Skeletal muscle tissue (tissue), 7 donors: ENCODE results near the gene HPCAL1.

DNA sequence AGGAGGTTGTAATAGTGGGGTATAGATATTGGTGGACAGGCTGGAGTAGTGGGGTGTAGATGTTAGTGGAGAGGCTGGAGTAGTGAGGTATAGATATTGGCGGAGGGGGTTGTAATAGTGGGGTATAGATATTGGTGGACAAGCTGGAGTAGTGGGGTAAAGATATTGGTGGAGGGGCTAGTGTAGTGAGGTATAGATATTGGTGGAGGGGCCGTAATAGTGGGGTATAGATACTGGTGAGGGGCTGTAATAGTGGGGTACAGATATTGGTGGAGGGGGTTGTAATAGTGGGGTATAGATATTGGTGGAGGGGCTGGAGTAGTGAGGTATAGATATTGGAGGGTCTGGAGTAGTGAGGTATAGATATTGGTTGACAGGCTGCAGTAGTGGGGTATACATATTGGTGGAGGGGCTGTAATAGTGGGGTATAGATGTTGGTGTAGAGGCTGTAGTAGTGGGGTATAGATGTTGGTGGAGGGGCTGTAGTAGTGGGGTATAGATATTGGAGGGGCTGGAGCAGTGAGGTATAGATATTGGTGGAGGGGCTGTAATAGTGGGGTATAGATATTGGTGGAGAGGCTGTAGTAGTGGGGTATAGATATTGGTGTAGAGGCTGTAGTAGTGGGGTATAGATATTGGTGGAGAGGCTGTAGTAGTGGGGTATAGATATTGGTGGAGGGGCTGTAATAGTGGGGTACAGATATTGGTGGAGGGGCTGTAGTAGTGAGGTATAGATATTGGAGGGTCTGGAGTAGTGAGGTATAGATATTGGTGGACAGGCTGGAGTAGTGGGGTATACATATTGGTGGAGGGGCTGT, 98.4 kb downstream of the ASAP2 start:
- PRO-cap, 3 experiments: no peak in any of the 3 experiments
- RAMPAGE, long total RNA: no peak
- RRBS, 2 experiments: no CpG with 5 or more reads among the region's 2 CpGs

GRCh38 chr2:9328457-9329245, 94.7 kb downstream of the ITGB1BP1 start:
- PRO-cap, 3 experiments: no peak in any of the 3 experiments
- RAMPAGE, long total RNA: no peak
- RRBS, 2 experiments: 77 to 82% methylated on average over 3 of the region's 11 CpGs

- PRO-cap, 3 experiments: no peak in any of the 3 experiments
- RAMPAGE, long total RNA: no peak
- RRBS, 2 experiments: no CpG with 5 or more reads among the region's 7 CpGs
Measured at GRCh38 chr2:9351491-9352205, 71.7 kb downstream of the ITGB1BP1 start.

- PRO-cap, 3 experiments: no peak in any of the 3 experiments
- RAMPAGE, long total RNA: no peak
- RRBS, 2 experiments: no CpG with 5 or more reads among the region's 5 CpGs
Measured at GRCh38 chr2:9558700-9559298, 3.2 kb upstream of the ADAM17 start.

DNA sequence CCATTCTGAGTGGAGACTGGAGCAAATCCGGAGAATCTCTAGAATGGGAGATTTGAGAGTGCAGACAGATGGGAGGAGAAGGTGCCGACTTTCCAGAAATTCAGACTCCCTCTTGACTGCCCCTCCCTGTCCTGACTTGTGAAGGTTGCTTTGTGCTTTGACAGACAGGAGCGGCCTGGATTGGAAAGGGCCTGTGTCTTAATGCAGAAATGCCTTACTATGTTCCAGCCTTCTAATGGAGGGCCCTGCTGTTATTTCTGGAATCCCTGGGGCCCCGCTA, 1.4 kb upstream of the YWHAQ start:
- PRO-cap, 3 experiments: no peak in any of the 3 experiments
- RAMPAGE, long total RNA: no peak
- RRBS, 2 experiments: no CpG with 5 or more reads among the region's 4 CpGs

GRCh38 chr2:9976035-9976478, 24.6 kb downstream of the GRHL1 start:
- PRO-cap, 3 experiments: no peak in any of the 3 experiments
- RAMPAGE, long total RNA: no peak
- RRBS, 2 experiments: no CpG with 5 or more reads among the region's 8 CpGs

DNA sequence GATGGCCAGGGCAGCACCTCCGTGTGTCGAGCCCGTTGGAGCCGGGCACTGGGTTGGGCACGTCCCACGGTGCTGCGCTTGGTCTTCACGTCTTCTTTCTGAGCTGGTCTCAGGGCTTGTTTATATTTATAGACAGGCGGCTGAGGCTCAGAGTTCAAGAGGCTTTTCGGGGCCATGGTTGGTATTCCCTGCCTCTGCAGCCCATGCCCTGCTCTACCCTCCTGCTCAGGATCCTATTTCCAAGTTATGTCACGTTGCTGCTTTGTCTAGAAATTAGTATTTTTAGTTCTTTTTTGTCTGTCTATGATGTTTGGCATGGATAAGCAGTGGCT, 44.0 kb upstream of the KLF11 start:
- PRO-cap, 3 experiments: no peak in any of the 3 experiments
- RAMPAGE, long total RNA: no peak
- RRBS, 2 experiments: no CpG with 5 or more reads among the region's 11 CpGs

DNA sequence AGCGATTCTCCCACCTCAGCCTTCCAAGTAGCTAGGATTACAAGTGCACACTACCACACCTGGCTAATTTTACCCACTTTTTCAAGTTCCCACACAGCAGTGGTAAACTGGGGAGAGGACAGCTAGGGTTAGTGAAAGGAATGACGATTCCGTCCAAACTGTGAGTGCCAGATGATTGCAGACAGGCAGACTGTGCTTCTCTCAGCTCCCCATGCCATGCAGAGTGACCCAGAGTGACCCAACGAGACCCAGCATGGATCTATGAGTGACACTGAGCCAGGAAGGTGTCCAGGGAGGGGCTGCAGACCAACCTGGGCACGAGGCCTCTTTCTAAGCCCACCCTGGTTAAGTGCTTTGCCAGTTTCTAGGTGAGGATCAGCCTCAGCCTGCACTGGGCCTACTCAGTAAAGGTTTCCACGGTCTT, 7.7 kb upstream of the KLF11 start:
- PRO-cap, 3 experiments: no peak in any of the 3 experiments
- RAMPAGE, long total RNA: no peak
- RRBS, 2 experiments: no CpG with 5 or more reads among the region's 6 CpGs

GRCh38 chr2:10056982-10058269, 14.1 kb downstream of the KLF11 start:
- PRO-cap, 3 experiments: no peak in any of the 3 experiments
- RAMPAGE, long total RNA: no peak
- RRBS, 2 experiments: 40 to 41% methylated on average over 3 of the region's 32 CpGs

DNA sequence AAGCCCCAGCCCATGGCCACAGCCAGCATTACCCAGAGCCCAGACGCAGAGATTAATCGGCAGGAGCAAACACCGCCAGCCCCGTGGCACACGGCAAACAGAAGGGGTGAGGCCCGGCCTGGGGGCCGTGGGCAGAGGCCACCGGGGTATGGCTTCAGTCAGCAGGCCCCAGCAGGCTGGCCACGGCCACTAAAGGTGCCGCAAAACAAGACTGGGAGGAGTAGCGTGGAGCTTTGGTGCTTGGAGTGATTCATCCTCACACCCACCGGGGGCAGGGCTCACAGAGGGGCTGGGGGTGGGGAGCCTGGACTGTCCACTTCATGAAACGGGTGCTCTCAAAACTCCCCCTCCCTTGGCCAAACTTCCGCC, 61.5 kb upstream of the HPCAL1 start:
- PRO-cap, 3 experiments: no peak in any of the 3 experiments
- RAMPAGE, long total RNA: no peak
- RRBS, 2 experiments: 94% methylated on average over 2 of the region's 14 CpGs

DNA sequence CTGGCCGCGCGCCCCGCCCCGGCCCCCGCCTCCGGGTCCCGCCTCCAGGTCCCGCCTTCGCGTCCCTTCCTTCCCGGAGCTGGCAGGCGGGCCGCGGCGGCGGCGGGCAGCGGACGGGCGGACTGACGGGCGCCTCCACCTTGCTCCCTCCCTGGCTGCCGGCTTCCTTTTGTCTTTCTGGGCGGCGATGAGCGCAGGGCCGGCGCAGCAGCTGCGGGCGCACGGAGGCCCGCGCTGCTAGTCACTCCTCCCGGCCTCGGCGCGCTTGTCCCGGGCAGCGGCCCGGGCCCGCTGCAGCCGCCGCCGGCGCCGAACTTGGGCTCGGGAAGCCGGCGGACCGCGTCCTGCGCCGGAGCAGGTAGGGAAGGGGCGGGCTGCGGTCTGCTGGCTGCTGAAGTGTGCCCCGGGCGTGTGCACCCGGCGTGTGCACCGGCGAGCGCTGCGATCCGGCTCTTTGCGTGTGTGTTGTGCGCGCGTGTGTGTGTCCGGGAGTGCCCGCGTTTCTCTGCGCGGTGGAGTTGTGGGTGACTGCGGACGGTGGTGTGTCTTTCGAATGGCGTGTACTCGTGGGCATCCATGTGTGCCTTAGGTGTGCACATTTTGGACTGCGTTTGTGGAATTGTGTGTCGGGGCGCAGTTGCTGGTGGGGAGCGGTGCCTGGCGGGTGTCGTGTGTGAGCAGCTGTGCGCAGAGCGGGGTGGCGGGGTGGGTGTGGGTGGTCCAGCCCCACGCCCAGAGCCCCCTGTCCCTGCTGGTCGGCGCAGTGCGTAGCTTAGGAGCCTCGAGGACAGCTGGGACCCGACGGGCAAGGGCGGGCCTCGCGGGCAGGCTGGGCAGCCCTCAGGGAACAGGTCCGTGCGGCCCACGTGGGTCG, at the start of gene HPCAL1:
TSS of gene HPCAL1 (plus strand) at position 85 of the 874 bp plus-strand sequence.
- PRO-cap, 3 experiments: peak in 3 of 3 experiments; most common plus-strand start position 85 of the sequence (in 3)
- RAMPAGE, long total RNA: no peak
- RRBS, 2 experiments: 2% methylated on average over 35 to 38 of the region's 102 CpGs

GRCh38 chr2:10365710-10366103, 63.0 kb downstream of the HPCAL1 start:
- PRO-cap, 3 experiments: no peak in any of the 3 experiments
- RAMPAGE, long total RNA: no peak
- RRBS, 2 experiments: no CpG with 5 or more reads among the region's 16 CpGs

DNA sequence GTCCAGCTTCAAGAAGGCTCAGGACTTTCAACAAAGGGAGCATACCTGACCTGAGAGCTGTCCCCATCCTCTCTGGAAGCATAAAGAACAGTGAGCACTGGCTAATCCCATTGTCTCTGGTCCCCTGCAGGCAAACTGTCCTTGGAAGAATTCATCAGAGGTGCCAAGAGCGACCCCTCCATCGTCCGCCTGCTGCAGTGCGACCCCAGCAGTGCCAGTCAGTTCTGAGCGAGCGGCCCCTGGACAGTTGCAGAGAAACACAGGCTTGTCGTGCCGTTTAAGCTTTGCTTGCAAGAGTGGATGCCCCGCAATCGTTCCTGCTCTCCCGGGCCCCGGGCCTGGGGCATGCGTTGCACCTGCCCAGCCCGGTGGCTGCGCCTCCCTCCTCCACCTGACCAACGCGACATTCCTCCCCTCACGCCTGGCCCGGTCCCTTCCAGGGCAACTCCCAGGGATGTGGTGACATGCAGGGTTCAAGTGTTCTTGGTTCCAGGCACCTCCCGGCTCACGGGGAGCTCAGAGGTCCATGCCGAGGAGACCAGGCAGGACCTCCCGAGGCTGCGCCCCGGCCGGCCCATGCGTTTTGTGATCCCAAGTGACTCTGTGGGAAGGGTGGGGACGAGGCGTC, 21.4 kb downstream of the ODC1 start:
- PRO-cap, 3 experiments: no peak in any of the 3 experiments
- RAMPAGE, long total RNA: no peak
- RRBS, 2 experiments: 92 to 94% methylated on average over 12 of the region's 29 CpGs

- PRO-cap, 3 experiments: no peak in any of the 3 experiments
- RAMPAGE, long total RNA: no peak
- RRBS, 2 experiments: 5 to 11% methylated on average over 4 of the region's 49 CpGs
Measured at GRCh38 chr2:10432186-10433061, 15.7 kb downstream of the ODC1 start.

- PRO-cap, 3 experiments: no peak in any of the 3 experiments
- RAMPAGE, long total RNA: no peak
- RRBS, 2 experiments: no CpG with 5 or more reads among the region's 5 CpGs
Measured at GRCh38 chr2:10709456-10709819, 12.0 kb upstream of the ATP6V1C2 start.

DNA sequence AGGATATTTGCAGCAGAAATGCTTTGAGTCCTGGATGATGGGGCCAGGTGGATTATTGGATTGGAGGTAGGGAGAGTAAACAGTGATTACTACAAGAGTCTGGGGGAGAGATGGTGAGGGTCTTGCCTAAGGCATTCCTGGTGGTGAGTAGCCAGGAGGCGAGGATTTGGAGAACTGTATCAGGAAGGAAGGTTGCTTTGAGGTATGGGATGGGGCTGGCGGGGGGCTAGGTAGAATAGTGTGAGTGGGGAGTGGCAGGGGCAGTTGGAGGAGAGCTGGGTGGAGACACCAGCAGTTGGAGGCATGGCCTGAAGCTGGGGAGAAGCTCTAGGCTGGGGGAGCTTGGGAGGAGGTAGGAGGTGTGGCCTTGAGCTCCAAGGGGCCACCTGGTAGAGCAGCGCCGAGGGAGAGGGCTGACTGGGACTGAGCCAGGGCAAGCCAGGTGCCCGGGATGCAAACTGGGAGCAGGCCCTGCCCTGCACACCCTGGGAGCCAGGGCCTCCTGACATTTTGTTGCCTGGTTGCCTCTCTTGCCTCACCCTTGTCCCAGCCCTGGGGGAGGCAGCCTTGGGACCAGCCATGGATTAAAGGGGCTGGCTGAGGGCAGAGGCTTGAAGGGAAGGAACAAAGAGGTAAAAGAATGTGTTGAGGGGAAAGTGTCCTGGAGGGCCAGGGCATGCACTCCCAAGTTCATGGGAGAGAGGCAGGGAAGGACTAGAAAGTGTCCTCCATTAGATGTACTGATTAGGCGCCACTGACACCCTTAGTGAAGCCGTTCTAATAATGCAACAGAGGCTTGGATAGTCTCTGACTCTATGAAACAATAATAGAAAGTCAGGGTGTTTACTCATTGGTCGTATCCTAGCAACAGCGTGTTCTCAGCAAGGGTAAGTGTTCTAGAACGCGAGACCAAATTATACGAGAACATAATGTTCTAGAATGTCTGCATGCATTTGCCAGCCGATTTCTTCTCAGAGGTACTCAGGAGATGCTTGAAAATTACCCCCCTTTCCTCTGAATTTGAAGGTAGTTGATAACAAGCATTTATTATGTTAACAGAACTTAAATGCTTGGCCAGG, 33.2 kb upstream of the PDIA6 start:
- PRO-cap, 3 experiments: peak in 2 of 3 experiments; most common minus-strand start position 765 of the sequence (in 1)
- RAMPAGE, long total RNA: no peak
- RRBS, 2 experiments: no CpG with 5 or more reads among the region's 13 CpGs

DNA sequence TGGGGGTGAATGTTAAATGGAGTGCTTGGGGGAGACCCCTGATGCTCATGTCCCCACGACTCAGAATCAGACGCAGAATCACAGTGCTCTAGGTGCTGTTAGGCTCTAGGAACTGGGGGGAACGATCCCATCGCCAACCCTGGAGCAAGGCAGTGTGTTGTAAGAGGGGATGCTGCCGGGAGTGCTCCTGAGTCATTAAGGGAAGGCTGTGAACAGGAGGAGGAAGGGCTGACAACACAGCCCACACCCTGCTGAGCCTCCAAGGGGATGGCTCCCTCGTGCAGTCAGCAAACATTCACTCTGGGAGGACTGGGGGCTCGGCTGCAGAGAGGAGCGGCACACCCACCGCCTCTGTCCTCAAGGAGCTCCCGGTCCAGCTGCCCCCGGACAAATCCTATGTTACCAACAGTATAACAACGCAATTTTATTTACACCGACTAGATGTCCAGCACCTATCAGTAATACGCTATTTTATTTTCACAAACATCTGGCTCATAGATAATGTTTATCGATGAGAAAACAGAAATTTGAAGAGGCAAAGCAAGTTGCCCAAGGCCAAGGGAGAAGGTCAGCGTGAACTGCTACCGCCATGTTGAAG, 33.9 kb upstream of the KCNF1 start:
- PRO-cap, 3 experiments: no peak in any of the 3 experiments
- RAMPAGE, long total RNA: no peak
- RRBS, 2 experiments: no CpG with 5 or more reads among the region's 17 CpGs

DNA sequence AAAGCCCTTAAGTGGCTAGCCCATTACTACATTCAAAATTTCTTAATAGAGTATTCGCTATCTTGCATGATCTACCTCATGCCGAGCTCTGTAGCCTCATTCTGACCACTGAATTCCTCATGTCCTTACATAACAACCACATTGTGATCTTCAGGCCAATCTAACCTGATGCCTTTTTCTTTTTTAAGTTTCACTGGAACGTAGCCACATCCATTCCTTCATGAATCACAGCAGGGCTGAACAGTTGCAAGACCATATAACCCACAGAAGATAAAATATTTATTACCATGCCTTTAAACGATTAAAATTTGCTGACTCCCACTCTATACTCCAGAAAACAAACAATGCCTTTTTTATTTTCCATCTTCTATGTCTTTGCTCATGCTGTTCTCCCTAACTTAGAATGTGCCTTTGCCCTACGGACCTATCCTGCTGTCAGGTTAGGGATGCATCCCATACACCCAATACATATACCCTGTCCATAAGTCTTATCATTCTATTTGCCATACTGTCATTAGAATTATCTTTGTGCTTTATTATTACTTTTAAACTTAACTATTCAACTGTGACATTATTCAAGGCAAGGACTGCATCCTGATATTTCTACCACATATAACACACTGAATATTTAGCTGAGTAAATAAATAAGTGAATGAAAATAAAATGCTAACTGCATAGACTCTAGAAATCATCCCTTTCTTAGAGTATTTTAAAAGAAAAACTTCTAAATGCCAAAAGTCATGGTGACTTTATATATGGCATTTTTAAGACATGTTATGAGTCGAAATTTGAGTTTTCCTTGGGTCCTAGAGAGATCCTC, 58.2 kb downstream of the SLC66A3 start:
- PRO-cap, 3 experiments: no peak in any of the 3 experiments
- RAMPAGE, long total RNA: no peak
- RRBS, 2 experiments: no CpG with 5 or more reads among the region's 6 CpGs

DNA sequence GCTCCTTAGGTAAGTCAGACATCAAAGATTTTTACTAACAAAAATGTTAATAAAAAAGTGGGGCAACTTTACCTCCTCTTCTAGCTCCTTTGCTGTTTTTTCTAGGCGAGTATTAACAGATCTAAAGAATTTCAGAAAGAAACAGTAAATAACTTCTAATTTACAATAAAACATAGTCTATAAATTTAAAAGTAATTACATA, 60.7 kb downstream of the SLC66A3 start:
- PRO-cap, 3 experiments: no peak in any of the 3 experiments
- RAMPAGE, long total RNA: no peak
- RRBS, 2 experiments: no CpG with 5 or more reads among the region's 1 CpG

DNA sequence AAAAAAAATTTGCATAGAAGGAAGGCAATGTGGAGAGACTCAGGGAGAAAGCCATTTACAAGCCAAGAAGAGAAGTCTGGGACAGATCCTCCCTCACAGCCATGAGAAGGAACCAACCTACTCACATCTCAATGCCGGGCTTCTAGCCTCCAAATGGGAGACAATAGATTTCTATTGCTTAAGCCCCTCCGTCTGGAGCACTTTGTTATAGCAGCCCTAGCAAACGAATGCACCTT, 12.8 kb upstream of the E2F6 start:
- PRO-cap, 3 experiments: no peak in any of the 3 experiments
- RAMPAGE, long total RNA: no peak
- RRBS, 2 experiments: no CpG with 5 or more reads among the region's 3 CpGs